Spinal cord (tissue), 3 donors: ENCODE measurements around a stretch of chr22.

DNA sequence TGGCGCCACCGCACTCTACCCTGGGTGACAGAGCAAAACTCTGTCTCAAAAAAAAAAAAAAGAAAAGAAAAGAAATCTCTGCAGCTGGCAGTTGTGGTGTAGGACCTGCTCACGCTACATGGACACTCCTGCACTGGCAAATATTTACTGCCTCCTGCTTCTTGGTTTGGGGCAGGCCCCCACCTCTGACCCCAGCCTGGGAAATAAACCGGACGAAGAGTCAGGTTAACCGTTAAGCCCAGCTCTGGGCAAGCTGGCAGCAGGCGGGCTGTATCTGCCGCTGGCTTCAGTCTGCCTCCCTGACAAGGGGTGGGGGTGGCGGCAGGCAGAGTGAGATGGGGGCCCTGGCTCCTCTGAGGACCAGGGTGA, 851 bp upstream of the LRRC75B start:
- PRO-cap, result no peak
- RAMPAGE, long total RNA, result no peak

DNA sequence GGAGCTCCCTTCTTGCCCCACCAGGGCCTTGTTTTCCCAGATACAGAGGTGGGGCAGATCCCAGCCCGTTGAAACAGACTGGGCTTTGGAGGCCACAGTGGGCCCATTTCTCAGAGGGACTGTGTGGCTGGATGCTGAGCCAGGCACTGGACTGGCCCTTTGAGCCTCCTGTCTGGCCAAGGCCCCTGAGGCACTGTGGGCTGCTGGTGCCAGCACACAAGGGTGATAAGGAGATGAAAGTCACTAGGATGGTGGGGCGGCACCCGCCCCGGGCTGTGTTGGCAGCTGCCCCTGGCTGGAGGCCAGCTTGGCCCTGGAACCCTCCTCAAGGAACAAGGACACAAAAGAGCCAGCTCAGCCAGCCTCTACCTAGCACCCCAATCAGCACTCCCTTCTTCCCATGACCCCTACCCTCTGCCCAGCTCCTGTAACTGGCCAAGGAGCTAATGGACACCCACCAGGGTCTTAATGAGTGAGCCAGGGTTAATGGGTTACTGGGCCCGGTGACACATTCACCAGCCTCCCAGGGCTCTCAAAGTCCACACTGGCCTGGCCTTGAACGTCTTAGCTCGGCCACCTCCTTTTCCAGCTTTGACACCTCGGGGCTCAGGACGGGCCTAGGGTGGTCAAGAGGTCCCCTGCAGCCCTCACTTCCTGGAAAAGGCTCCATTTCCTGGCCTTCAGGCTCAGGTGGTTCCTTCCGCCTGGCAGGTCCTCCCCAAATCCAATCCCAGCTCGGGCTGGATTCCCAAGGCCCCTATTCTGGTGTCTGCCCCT, 1.3 kb upstream of the GGT1 start:
- PRO-cap, result no peak
- RAMPAGE, long total RNA, result no peak

DNA sequence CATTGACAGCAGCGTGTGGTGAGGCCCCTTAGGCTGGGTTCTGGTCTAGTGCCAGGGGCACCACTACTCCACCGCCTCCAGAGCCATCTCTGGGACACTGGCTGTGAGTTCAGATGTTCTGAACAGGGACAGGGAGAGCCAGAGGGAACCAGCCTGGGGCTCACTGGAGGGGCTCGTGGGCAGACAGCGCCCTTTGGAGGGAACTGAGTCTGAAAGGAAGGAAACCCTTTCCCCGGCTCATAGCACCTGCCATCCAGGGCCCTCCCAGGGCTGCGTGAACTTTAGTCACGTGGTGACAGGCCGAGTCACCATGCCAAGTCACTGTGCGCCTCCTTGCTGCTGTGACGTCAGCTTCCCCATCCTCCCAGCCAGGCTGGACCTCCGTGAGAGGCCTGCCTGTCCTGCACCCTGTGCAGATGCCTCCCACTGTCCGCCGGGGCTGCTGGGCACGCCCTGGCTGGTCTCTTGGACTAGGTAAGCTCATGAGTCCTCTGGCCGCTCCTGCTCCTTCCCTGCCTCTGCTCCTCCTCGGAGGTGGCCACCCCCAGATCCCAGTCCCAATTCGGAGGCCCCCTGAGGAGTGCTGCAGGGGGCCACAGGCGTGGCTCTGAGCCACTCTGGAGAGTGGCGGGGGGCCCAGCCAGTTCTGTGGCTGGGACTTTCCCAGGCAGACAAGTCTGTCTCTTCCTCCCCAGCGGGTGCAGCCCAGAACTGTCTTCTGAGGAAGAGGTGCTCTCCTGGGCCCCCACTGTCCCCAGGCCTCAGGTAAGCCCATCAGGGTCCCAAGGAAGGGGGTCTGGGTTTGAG, 4.5 kb downstream of the GGT1 start:
- PRO-cap, result no peak
- RAMPAGE, long total RNA, result no peak

- PRO-cap, result no peak
- RAMPAGE, long total RNA, result no peak
Observed at GRCh38 chr22:24894973-24895327, 51.5 kb downstream of the LHFPL7 start.

DNA sequence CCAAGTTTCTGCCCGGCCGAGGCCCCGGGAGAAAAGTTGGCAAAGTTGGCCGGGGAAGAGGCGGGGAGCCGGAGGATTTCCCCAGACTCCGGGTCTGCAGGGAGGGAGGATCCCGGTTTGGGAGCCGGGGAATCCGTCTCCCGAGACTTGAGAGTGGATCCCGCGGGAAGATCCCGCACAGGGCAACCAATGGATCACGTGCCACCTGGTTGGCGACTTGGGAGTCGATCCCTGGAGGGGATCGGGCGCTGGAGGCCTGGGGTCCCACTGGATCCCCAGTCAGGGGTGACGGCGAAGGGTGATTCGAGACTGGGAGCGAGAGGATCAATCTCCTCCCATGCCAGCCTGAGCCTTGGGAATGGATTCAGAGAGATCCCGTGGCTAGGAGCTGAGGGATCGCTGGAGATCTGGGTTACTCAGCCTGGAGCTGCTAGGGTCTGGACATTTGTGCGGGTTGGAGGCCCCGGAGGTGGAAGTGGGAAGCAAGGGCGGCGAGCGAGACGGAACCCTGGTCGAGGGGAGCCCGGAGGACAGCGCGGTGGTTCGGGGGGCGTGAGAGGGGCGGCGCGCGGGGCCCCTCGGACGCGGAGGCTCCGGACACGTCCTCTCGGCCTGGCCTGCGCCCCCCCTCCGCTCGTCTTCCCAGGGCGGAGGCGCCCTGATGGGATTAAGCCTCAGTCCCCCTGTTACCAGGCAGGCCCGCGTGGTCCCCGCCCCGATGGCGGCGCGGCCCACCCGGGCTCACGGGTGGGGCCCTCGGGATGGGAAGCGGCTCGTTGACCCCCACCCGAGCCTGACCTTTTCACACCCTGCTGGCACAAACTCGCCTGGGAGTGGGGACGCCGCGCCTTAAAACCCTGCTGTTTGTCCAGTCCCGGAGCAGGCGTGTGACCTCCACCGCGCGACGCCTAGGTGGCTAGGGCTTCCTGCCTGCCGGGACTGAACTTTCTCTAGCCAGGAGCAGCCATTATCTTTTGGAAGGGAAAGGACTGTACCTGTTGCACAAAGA, 659 bp downstream of the KIAA1671 start:
- PRO-cap, result no peak
- RAMPAGE, long total RNA, result no peak

GRCh38 chr22:24953880-24954207, 1.3 kb downstream of the KIAA1671 start:
- PRO-cap, result no peak
- RAMPAGE, long total RNA, result no peak

- PRO-cap, result no peak
- RAMPAGE, long total RNA, result no peak
Observed at GRCh38 chr22:24954208-24954650, 1.7 kb downstream of the KIAA1671 start.

GRCh38 chr22:25026569-25026917, 74.0 kb downstream of the KIAA1671 start:
- PRO-cap, result no peak
- RAMPAGE, long total RNA, result no peak

DNA sequence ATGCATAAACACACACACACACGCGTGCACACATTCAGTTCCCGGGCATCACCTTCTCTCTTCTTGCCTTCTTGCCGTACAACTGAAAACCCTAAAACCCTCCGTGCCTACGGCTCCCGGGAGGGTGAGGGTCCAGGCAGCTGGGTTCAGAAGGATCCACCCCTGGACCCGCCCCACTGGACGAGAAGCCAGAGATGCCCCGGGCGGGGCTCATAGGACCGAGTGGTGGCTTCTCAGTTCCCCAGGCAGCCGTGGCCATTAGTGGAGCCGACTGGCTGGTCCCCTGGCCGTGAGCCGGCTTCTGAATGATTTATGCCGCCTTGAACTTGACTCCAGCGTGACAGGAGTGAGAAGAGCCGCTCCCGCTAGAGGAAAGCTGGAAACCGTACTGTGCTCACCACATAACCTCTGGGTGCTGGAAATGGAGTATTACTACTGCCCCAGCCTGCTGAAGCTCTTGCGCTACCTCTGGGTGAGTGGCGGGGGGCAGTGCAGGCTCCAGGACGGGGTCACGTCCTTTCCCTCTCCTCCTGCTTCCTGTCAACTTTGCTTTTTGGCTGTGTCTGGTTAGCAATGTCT, 117.5 kb downstream of the KIAA1671 start:
- PRO-cap, result no peak
- RAMPAGE, long total RNA, result no peak

DNA sequence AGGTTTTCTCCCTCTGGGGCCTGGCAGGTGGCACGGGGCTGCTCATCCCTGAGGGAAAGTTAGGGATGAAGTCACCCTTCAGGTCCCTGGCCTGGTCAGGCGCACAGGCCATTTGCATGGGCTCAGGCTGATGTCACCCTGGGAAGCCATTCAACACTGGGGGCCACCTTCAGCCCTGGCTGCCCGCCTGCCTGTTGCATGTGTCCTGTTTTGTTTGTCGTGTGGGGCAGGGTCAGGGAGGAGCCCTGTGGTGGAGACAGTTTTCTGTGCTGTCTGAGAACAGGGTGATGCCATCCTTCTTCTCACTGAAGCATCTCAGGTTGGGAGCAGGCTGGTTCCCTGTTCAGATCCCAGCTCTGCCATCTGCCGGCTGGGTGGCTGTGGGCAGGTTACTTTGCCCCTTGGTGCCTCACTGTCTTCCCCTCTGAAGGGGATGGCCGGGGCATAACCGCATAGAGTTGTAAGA, 68.2 kb upstream of the CRYBB3 start:
- PRO-cap, result no peak
- RAMPAGE, long total RNA, result no peak

GRCh38 chr22:25134541-25134776, 65.2 kb upstream of the CRYBB3 start:
- PRO-cap, result no peak
- RAMPAGE, long total RNA, result no peak

- PRO-cap, result no peak
- RAMPAGE, long total RNA, result no peak
Observed at GRCh38 chr22:25148087-25148371, 51.6 kb upstream of the CRYBB3 start.

DNA sequence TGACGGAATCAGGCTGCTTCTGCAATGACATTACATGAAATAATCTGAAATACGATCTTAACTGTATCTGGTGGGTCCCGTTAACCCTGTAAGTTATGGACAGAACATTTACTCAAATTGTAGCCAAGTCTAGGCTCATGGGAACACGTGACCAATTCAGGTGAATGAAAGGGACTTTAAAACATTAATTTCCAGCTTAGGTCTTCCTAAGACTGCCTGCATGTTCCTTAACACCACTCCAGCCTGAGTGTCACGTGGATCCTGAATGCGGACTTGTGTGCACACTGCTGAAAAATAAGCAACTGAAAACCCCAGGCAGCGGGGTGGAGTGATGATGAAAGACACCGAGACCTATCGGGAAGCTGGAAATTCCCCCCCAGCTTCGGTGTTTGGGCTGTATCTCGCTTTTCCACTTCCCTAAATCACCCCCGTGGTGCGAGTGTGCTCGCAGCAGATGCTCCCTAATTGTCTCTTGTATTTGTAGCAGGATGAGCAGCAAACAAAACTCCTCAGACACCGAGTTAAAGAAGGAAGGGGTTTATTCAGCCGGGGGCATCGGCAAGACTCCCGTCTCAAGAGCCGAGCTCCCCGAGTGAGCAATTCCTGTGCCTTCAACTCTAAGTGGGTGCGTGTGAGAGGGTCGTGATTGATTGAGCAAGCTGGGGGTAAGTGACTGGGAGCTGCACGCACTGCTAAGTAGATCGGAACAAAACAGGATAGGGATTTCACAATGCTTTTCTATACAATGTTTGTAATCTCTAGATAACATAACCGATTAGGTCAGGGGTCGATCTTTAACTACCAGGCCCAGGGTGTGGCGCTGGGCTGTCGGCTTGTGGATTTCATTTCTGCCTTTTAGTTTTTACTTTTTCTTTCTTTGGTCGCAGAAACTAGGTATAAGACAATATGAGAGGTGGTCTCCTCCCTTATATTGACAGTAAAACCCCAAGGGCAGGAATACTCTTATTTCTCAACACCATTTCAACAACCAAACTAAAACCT, 144.8 kb upstream of the GRK3 start:
- PRO-cap, result no peak
- RAMPAGE, long total RNA, result no peak

GRCh38 chr22:25666450-25666805, 75.6 kb upstream of the MYO18B start:
- PRO-cap, result no peak
- RAMPAGE, long total RNA, result no peak

DNA sequence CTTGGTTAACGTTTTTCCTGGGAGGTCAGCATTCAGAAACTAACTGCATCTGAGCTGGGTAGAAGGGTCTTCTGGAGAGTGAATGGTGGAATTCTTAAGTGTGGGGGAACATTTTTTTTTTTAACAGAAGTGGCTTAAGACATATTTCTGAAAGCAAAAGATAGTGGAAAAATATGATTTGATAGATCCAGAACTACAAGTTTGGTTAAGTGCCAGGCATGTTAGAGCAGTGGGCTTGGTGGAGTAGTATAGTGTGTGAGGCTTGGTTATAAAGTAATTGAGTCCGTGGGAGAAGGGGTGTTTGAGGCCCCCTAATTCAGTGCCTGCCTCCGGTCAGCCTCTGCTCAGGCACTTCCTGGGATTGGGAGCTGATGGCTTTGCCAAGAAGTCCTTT, 66.6 kb upstream of the MYO18B start:
- PRO-cap, result no peak
- RAMPAGE, long total RNA, result no peak

DNA sequence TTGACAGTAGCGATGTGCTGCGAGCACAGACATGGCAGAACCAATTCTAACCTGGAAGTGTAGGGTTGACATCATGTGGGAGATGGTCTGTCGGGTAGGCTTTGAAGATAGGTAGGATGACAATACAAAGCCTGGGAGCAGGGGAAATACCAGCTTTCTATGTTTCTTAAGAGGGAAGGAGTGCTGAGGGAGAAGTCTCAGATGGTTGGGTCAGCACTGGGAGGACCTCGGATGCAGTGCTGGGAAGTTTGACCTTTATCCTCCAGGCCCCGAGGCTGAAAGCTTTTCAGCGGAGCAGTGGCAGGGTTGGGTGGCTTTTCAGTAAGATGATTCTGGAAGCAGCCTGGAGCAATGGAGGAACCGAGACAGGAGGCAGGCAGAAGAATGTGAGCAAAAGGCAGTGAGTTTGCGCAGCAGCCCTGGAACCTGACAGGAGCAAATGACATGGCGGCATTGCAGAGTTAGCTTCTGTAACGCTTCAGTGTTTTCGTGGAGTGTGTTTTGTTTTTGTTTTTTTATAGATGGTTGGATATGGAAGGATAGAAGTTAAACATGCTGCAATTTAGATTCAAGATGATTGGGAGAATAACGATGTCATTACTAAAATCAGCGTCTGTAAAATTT, 43.5 kb upstream of the MYO18B start:
- PRO-cap, result no peak
- RAMPAGE, long total RNA, result no peak

DNA sequence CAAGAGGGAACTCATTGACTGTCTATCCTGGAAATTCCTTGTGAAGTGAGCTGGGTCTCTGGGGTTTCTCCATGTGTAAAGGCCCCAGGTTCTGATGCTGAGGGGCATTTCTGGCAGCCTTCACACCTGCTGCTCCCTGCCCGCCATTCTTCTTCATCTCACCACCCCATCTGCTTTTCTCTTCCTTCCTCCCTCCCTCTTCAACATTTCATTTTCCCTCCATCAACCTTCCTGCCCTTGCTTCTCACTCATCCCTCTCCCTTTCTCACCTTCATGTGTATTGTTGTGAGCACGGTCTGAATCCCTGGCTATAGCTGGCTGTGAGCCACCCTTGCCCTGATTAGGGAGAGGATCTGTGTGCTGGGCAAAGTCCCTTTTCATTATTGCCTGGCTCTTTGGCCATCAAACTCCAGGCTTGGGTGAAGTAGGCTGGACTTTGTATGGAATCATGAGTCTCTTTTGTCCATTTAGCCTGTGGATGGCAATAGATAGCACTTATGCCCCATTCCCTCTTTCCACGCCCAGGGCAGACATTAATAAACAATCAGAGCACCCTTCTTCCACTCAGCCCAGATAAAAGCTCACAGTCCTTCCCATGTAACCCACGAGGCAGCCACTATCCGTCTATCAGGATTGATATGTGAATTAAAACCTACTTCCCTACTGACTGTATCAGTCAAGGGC, 6.7 kb downstream of the MYO18B start:
- PRO-cap, result no peak
- RAMPAGE, long total RNA, result no peak

- PRO-cap, result no peak
- RAMPAGE, long total RNA, result no peak
Observed at GRCh38 chr22:25873188-25873387, 131.1 kb downstream of the MYO18B start.

DNA sequence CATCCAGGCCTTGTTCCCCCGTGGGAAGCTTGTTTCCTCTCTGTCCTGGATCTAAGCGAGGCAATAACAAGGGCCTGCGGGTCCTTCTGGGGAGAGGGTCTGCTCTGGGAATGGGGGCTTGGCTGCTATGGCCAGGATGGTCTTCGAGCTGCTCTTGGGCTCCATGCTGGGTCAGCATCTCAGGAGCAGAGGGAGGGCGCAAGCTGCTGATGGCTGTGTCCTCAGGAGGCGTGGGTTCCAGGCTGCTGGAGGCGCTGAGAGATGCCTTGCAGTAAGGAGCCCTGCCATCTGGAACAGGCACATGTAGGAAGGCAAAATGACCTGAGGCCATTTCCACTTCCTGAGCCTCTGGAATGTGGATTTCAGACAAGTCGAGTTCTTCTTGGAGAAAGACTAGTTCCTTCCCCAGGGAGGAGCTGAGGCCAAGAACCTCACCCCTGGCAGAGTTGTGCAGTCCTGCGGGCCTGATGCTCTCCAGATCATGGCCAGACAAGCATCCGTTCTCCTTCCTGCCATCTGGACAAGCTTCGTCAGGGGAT, 19.4 kb downstream of the HPS4 start:
- PRO-cap, result no peak
- RAMPAGE, long total RNA, result no peak

- PRO-cap, result no peak
- RAMPAGE, long total RNA, result no peak
Observed at GRCh38 chr22:26479885-26480418, 3.6 kb downstream of the HPS4 start.